Lung (tissue), 4 donors: ENCODE measurements around the genes MAEA, UVSSA and TMEM129.

GRCh38 chr4:1242565-1243225, 6.2 kb downstream of the CTBP1 start:
- PRO-cap = no peak
- RAMPAGE, long total RNA = no peak
- RRBS = 100% methylated on average over 2 of the region's 26 CpGs

GRCh38 chr4:1253171-1254298, 4.6 kb upstream of the CTBP1 start:
- PRO-cap = no peak
- RAMPAGE, long total RNA = no peak
- RRBS = no CpG with 5 or more reads among the region's 10 CpGs

- PRO-cap = bidirectional peak, plus-strand start at chr4:1289906, minus-strand start at chr4:1289665
- RAMPAGE, long total RNA = no peak
- RRBS = 1% methylated on average over 7 of the region's 29 CpGs
These were observed at the start of gene MAEA for GRCh38 chr4:1289778-1290010. MAEA (plus strand) TSS chr4:1289891.

- PRO-cap = no peak
- RAMPAGE, long total RNA = no peak
- RRBS = no CpG with 5 or more reads among the region's 16 CpGs
These were observed 9.8 kb downstream of the MAEA start for GRCh38 chr4:1299393-1299993.

DNA sequence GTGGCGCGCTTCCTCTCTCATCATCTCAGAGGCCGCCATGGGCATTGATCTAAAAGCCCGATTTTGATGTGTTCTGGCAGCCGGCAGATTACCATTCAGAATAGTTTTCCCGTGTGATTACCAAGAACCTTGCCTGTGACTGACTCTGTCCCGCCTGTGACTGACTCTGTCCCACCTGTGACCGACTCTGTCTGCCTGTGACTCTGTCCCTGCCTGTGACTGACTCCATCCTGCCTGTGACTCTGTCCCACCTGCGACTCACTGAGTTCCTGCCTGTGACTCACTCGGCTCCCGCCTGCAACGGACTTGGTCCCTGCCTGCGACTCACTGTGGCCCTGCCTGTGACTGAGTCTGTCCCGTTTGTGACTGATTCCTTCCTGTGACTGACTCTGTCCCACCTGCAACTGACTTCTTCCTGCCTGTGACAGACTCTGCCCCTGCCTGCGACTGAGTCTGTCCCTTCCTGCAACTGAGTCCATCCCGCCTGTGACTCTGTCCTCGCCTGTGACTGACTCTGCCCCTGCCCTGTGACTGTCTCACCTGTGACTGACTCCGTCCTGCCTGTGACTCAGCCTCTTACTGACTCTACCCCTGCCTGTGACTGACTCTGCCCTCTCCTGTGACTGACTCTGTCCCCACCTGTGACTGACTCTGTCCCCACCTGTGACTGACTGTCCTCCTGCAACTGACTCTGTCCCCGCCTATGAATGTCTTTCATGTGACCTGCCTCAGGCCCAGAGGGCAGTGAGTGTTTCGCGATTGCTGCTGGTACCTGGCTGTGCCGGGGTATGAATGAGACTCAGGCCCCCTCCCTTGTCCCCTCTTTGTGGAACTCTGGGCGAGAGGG, 9.6 kb upstream of the UVSSA start:
- PRO-cap = no peak
- RAMPAGE, long total RNA = no peak
- RRBS = no CpG with 5 or more reads among the region's 23 CpGs

GRCh38 chr4:1346835-1348004, at the start of gene UVSSA:
UVSSA (plus strand) TSS chr4:1347208.
- PRO-cap = bidirectional peak, plus-strand start at chr4:1347232, minus-strand start at chr4:1346937; bidirectional peak, plus-strand start at chr4:1347745, minus-strand start at chr4:1347631
- RAMPAGE, long total RNA = start-site peak on the plus strand at chr4:1347203-1347210, 72 and 106 reads in 2 replicates
- RRBS = 2% methylated on average over 77 of the region's 117 CpGs

GRCh38 chr4:1541111-1541636, 134.9 kb upstream of the NKX1-1 start:
- PRO-cap = no peak
- RAMPAGE, long total RNA = no peak
- RRBS = no CpG with 5 or more reads among the region's 16 CpGs

GRCh38 chr4:1541637-1542382, 135.6 kb upstream of the NKX1-1 start:
- PRO-cap = no peak
- RAMPAGE, long total RNA = no peak
- RRBS = 90% methylated on average over 5 of the region's 29 CpGs

GRCh38 chr4:1721022-1721412, at the start of gene TMEM129:
TMEM129 (minus strand) TSS chr4:1721323.
- PRO-cap = no peak
- RAMPAGE, long total RNA = no peak
- RRBS = 0% methylated on average over 4 of the region's 43 CpGs

DNA sequence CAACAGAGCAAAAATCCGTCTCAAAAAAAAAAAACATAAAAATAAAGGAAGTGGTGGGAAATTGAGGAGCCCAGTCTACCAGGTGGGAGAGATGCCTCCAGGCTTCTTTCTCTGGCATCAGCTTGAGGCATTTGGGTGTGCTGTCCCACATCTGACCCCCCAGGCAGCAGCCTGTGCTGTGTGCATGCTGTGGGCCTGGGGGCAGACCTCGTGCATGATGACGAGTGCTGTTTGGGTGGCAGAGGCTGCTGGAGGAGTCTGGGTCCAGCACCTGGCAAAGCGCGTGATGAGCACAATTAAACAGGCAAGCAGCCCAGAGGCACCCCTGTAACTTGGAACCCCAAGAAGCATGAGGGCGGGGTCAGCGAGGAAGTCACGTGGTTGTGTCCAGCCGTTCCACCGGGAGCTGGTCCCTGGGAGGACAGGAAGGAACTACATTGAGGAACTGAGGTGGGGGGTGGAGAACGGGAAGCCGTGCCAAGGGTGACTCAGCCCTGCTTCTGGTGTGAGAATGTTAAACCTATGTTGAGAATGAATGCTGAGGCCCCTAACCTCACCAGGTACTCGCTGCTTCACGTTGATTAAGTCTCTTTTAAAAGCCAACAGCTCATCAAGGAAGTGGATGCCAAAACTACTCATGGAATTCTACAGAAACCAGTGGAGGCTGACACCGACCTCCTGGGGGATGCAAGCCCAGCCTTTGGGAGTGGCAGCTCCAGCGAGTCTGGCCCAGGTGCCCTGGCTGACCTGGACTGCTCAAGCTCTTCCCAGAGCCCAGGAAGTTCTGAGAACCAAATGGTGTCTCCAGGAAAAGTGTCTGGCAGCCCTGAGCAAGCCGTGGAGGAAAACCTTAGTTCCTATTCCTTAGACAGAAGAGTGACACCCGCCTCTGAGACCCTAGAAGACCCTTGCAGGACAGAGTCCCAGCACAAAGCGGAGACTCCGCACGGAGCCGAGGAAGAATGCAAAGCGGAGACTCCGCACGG, 6.1 kb downstream of the TACC3 start:
- PRO-cap = no peak
- RAMPAGE, long total RNA = no peak
- RRBS = no CpG with 5 or more reads among the region's 25 CpGs

- PRO-cap = no peak
- RAMPAGE, long total RNA = no peak
- RRBS = 87% methylated on average over 19 of the region's 37 CpGs
These were observed 6.3 kb downstream of the FGFR3 start for GRCh38 chr4:1799144-1799969.

GRCh38 chr4:1819806-1820176, 26.7 kb downstream of the FGFR3 start:
- PRO-cap = no peak
- RAMPAGE, long total RNA = no peak
- RRBS = no CpG with 5 or more reads among the region's 6 CpGs

DNA sequence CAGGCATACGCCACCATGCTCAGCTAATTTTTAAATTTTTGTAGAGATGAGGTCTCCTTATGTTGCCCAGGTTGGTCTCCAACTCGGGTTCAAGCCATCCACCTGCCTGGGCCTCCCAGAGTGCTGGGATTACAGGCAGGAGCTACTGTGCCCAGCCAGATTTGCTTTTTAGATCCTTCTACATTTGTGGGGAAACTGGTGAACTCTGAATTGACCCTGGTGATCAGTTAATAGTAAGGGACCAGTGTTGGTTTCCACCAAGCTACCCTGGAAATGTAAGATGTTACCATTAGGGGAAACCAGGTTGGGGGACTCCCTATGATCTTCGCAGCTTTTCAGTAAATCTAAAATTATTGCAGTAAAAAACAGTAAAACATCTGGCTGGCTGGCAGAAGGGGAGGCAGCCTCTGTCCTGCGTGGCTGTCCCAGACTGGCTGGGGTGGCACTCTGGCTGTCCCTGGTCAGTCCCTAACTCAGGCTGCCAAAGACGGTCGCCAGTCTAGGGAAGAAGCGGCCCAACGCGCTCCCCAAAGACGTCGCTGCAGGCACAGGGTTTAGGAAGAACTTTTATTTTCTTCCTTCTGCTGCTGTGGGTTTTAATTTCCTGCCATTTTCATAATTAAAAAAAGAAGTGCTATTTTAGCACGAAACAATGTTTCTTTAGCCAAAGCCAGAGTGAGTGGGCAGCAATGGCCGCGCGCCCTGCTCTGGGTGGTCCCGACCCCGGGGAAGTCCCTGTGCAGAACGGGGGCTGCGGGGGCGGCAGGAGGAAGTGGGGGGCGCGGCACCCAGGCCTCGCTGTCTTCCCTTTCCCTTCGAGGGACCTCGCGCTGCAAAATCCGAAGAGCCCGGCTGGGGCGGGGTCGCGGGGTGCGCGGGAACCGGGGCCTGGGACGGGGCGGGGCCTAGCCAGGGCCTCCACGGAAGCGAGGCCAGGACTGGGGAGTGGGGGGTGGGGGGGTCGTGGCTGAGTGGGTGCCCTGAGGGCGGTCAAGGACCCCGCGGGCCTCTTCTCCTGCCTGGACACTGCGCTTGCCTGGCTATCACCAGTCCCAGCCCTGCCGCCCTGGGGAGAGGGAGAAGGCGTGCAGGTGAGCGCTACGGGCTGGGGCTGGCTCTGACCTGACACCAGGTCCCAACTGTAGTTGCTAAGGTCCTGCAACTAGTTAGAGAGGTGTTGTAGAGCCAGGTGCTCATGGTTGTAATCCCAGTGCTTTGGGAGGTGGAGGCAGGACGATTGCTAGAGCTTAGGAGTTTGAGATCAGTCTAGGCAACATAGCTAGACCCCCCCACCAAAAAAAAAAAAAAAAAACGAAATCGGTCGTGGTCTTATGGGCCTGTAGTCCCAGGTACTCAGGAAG, 6.3 kb upstream of the LETM1 start:
- PRO-cap = no peak
- RAMPAGE, long total RNA = no peak
- RRBS = 2% methylated on average over 8 of the region's 51 CpGs

DNA sequence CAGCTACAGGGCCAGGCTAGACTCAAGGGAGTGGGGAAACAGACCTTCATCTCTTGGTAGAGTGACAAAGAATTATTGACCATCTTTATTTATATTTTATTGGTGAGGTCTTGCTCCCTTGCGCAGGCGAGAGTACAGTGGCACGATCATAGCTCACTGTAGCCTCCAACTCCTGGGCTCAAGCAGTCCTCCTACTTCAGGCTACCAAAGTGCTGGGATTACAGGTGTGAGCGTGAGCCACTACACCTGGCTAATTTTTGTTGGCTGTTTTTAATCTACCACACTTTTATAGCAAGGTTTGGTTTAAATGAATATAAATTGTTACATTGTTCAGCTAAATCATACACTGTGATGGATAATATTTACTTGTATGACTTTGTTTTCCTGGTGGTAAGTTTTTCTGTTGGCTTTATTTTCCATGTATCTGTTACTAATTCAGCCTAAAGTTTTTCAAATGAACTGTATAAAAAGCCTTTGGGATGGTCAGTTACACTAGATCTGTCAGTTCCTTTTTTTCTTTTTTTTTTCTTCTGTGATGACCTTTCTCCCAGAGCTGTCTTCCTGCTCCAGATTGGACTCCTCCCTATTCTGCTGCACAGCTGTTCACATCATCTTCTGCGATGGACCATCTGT, 16.3 kb downstream of the NSD2 start:
- PRO-cap = no peak
- RAMPAGE, long total RNA = no peak
- RRBS = no CpG with 5 or more reads among the region's 5 CpGs

DNA sequence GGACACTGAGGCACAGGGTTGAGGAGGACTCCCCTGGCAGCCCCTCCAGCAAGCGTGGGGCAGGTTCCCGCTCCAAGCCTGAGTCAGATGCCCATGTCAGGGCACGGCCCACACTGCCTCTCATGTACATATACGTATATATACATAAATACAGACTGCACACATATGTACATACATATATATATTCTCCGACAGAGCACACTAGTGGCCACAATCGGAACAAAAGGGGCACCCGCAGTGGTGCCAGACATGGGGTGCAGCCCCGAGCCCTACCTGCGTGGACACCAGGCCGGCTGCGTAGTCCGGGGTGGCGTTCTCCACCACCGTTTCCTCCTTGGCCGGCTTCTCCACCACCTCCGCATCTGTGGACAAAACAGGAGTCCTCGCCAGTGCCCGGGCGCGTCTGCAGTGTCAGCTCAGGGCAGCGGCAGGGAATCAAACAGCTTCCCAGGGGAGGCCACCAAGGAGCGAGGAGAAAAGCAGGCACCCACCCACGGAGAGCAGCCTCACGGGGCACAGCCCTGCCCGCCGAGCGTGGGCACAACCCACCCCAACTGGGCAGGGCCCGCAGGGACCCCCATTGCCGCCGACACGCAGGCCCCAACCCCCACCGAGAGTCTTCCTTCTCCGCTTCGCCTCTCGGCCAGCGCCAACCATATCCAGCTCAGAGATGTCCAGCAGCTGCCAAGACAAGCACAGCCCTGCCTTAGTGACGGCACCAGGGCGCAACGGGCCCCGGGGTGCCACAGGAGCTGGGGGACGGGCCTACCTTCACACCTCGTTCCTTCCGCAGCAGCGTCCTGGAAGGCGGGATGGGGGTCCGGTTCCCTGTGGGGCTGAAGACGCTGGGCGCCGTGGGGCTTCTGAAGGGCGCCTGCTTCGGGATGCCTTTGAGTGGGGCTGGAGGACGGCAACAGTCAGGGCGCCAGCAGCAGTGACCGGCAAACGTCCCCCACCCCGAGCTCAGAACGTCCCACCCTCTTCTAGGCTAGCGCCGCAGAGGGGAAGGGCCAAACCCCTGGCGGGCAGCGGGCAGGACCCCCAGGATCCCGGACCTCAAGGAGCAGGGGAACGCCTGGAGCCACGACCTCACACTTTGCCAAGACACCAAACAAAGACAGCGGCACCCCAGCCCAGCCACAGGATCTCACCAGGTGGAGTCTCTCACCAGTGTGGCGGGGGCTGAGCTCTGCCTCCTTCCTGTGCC, 22.9 kb downstream of the NELFA start:
- PRO-cap = no peak
- RAMPAGE, long total RNA = no peak
- RRBS = 95% methylated on average over 23 of the region's 66 CpGs

DNA sequence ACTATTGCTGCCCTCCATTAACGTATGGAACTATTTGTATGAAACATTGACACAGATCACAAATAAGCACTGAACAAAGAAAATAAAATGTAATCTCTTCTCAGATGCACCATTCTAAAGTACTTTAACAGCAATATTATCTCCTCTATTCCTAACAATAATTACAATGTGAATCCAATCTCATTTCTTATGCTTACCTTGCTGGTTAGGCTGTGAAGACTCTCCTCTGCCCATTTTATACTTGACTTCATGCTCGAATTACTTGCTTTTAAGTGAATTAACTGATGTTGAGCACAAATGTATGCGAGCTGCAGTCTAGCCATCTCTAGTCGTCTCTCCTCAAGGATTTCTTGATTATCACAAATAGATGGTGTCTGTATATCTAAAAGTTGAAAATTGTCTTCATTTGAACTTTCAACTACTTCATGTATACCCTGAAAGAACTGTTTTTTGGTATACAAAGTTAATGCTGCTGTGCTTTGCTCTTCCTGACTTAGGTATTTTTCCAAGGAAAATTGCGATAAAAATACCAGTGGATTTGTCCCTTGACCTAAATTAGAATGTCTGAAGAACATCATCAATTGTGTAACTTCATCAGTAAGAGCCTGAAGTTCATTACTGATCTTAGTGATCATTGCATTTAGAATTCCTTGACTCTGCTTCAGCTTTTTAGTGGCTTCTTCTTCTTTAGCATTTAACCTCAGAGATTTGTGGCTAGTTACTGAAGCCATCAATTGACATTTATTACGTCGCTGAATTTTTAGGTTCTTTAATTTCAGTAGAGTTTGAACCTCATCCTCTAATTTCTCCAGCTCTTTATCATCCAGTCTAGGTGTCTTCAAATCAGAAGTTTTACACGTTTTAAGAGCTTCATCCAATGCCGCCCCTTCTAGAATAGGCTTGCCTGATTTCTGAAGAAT, 1.8 kb downstream of the HAUS3 start:
- PRO-cap = no peak
- RAMPAGE, long total RNA = no peak
- RRBS = no CpG with 5 or more reads among the region's 9 CpGs

- PRO-cap = no peak
- RAMPAGE, long total RNA = no peak
- RRBS = no CpG with 5 or more reads among the region's 34 CpGs
These were observed 16.4 kb downstream of the ZFYVE28 start for GRCh38 chr4:2401853-2402720.

DNA sequence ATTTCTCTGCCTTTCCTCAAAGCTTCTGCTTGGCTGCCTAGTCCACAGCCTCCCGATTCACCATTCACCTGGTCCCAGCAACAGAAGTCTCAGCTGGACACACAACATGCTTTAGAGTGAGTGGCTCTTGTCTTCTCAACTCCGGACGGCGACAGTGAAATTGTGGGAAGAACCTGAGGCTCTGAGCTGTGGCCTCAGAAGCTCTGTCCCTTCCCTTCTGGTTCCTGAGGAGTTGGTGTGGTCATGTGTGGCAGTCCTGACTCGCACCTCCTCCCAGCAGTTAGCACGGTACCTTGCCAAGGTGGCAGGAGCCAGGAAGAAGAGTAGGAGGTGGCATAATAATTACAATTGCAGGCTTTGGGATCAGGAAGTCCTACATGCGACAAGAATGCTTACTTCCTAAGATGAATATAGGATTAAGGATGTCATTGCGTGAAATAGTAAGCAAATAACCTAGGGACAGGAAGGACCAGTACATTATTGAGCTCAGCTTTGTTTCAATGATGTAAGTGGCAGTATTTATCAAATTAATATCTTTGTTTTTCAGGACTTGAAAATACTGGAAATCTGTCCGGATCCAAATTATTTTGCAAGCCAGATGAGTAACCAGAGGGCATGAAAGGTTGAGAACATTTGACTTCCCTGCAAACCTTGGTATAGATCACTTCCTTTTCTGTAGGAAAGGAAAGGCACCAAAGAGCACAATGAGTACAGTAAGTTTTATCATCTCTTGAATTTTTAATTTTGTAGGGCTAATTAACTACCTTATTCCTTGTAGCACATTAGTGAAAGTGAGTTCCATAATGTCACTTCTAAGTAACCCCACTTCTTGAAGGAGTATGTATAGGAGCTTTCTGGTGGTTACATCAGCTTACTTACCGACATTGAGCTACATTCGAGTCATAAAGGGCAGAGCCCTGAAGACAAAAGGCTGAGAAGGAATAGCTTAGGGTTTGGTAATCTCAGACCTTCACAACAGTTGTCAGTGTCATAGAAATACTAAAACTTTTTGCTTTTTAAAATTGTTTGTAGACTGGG, 21.2 kb downstream of the RNF4 start:
- PRO-cap = no peak
- RAMPAGE, long total RNA = no peak
- RRBS = no CpG with 5 or more reads among the region's 11 CpGs

DNA sequence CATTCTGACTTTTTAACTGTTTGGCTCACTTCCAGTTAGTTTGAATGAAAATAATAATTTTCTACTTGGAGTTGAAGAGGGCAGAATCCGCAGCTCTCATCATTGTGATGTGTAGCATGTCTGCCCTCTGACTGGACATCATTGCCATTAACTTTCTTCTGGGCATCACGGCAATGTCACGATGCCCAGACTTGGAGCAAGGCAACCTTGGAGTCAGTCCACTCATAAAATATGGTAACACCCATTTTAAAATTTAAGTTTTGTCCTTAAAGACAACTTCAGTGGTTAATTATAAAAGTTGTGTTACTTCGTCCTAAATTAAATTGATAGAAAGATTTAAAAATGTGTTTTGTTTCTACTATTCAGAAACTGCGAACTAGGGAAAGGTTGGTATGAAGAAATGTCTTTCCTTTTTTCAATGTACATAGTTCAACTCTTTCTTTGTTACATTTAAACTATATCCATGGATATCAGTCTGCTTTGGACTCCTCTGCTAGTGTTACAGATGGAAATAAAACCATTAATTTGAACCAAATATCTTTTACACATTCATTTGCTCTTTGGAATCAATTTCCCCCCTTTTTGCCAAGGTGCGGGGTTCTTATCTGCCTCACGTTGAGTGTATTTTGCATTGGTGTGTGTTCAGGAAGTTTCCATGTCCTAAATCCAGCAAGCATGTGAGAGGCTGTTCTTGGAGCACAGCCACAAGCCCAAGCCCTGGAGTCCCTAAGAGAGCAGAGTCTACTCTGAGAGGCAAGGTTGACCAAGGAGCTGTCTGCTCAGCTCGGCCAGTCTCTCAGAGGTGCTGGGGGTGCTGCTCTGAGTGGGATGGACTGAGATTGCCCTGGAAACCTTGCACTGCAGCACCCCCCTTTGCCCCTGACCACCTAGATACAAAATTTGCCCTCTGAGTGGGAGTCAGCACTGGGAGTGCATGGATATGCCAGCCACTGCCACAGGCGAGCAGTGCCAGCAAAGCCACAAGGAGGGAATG, 20.8 kb upstream of the FAM193A start:
- PRO-cap = no peak
- RAMPAGE, long total RNA = no peak
- RRBS = no CpG with 5 or more reads among the region's 9 CpGs

DNA sequence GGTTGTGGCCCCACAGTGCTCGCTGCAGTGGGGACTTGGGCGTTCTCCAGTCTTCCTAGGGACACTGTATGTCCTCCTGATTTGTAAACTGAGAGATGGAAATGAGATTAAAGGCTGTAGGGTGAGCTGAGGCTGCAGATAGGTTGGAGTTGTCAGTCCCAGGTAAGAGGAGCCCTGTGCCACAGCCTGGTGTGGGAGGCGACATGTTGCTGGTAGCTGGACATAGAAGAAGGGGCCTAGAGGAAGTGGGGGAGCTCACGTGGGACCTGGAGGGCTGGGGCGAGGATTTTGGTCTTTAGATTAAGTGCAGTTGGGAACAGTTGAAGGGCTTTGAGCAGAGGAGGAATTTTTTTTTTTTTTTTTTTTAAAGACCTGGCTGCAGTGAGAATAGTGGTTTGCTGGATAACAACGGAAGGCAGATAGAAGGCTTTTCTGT, 36.0 kb downstream of the FAM193A start:
- PRO-cap = no peak
- RAMPAGE, long total RNA = no peak
- RRBS = no CpG with 5 or more reads among the region's 6 CpGs